Colon Carcinoma Metastatic in the Lung (tissue), 2 donors: ENCODE data around the gene IPCEF1.

- PRO-cap, 2 experiments: no peak in any of the 2 experiments
Measured at GRCh38 chr6:150809021-150809534, 56.4 kb upstream of the MTHFD1L start.

DNA sequence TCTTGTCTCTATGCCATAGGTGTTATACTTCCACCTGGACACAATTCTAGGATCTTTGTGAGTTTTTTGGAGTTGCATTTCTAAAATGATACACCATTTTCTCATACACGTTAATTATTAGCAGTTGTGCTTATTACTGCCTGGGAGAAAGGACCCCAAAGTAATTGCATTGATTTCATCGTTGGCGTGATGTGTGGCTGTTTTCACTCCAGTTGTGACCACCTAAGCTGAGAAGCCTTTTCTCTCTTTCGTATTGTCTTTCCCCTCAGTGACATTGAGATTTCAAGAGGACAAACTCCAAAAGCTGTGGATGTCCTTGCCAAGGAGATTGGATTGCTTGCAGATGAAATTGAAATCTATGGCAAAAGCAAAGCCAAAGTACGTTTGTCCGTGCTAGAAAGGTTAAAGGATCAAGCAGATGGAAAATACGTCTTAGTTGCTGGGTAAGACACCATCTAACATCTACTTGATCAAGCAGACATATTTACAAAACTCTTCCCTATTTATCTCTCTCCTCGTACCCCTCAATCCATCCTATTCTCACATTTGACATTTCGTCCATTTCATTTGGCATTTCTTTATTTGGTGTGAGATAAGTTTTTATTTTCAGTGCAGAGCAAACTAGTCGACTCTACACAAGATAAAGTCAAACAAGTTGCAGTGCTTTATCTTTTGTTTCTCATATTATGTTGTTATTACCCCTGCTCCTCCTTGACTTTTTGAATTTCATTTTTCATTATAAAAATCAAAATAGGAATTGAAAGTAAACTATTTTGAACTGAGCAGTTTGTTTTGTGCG lies 60.5 kb downstream of the MTHFD1L start:
- PRO-cap, 2 experiments: no peak in any of the 2 experiments

- PRO-cap, 2 experiments: no peak in any of the 2 experiments
Measured at GRCh38 chr6:151004403-151004910, 139.0 kb downstream of the MTHFD1L start.

DNA sequence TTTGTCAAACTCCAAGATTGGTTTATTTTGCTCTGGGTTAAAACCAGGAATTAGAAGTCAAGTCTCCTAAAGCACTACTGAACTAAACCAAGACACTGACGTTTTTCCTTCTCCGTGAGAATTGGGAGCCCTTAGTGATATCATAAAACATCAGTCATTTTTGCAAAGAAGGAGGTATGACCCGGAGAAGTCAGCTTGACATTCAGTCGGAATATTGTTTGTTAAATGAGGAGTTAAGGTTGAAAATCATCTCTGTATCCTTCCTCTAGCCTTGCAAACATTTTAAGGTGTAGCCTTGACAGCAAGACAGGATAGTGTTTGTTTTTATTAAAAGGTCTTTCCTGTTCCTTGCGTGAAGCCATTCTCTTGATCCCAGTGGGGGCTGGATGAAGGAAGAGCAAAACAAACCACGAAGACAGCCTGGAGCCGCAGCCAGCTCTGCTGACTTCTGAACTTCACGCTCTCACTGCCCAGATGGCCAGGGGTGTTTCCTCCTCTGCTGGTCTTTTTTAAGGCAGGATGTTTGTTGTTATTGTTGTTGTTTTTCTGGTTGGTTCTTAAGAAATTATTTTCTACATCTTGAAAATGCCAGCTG lies 156.3 kb downstream of the MTHFD1L start:
- PRO-cap, 2 experiments: no peak in any of the 2 experiments

GRCh38 chr6:151024887-151025478 lies 159.5 kb downstream of the MTHFD1L start:
- PRO-cap, 2 experiments: no peak in any of the 2 experiments

GRCh38 chr6:151036807-151037417 lies 171.4 kb downstream of the MTHFD1L start:
- PRO-cap, 2 experiments: no peak in any of the 2 experiments

DNA sequence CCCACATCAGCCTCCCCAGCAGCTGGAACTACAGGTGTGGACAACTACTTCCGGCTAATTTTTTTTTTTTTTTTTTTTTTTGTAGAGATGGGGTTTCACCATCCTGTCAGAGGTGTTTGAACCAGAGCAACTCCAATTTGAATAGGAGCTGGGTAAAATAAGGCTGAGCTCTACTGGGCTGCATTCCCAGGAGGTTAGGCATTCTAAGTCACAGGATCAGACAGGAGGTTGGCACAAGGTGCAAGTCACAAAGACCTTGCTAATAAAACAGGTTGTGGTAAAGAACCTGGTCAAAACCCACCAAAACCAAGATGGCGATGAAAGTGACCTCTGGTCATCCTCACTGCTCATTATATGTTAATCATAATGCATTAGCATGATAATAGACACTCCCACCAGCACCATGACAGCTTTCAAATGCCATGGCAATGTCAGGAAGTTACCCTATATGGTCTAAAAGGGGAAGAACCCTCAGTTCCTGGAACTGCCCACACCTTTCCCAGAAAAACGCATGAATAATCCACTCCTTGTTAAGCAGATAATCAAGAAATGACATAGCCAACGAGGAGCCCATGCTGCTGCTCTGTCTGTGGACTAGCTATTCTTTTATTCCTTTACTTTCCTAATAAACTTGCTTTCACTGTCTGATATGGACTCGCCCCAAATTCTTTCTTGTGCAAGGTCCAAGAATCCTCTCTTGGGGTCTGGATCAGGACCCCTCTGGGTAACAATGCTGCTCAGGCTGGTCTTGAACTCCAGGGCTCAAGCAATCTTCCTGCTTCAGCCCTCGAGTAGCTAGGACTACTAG lies 10.6 kb upstream of the AKAP12 start:
- PRO-cap, 2 experiments: no peak in any of the 2 experiments

- PRO-cap, 2 experiments: no peak in any of the 2 experiments
Measured at GRCh38 chr6:151324133-151324637, 67.2 kb downstream of the ZBTB2 start.

DNA sequence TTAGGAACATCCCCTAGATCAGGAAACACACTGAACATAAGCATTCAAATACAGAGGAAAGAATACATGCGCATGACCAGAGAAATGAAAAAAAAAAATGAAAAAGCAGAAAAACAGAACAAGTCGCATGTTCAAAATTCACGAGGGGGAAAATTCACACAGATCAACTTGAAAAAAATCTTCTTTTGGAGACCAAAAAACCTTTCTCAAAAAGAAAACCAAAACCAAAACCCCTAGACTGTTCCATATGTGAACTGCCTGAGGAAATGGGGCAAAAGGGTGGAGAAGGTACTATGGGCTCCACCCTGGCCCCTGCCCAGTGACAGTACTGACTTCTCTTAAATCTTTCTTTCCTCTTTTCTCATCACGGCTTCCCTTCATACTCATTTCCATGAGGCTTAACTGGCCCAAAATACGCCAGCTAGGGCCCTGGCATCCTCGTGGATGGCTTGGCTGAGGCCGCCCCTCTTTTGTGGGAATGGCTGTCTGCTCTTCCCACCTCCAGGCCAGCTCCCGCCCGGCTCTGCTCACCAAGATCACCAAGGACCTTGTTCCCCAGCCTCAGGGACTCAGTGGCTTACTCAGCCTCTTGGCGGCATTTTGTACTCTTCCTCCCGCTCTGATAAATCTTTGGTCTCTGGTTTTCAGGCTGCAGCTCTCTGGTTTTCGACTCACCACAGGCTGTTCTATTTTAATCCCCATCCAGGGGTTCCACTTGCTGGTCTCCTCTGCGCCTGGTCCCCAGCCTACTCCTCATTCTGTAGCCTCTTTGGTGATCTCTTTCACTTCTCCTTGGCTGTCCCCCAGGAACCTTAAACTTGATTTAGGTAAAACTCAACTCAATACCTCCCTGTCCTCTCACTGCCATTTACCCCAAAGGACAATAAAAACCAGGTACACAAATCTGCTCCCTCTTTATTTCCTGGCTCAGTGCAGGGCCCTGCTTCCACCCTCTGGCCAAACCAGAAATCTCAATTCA lies 11.0 kb downstream of the ZBTB2 start:
- PRO-cap, 2 experiments: no peak in any of the 2 experiments

DNA sequence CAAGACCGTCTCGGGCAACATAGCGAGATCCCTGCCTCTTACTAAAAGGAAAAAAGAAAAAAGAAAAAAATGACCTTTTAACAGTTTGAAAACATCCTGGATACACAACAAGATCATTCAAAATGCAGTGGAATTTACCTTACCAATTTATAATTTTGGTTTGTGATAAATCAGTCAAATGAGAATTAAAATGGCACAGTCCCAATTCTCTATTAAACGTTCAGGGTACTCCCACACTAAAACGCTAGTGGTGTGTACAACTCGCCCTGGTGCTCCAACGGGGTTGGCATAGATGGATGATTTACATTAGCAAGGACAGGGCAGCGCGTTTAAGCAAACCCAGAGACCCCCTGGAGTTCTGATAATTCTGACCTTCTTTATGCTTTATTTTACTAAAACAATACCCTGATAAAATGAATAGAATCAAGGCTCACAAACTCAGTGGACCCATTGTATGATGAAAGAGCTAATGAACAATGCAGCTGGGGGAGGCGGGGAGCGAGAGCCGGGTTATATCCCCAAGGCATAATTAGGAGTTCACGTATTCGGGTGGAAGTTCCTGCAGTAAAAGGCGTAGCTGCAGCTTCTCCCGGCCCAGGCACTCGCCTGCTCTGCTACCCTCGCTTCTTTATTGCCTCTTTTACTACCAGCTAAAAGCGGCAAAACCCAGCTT lies 2.0 kb downstream of the ZBTB2 start:
- PRO-cap, 2 experiments: peak in 2 of 2 experiments; most common plus-strand start position 542 of the sequence (in 2)

DNA sequence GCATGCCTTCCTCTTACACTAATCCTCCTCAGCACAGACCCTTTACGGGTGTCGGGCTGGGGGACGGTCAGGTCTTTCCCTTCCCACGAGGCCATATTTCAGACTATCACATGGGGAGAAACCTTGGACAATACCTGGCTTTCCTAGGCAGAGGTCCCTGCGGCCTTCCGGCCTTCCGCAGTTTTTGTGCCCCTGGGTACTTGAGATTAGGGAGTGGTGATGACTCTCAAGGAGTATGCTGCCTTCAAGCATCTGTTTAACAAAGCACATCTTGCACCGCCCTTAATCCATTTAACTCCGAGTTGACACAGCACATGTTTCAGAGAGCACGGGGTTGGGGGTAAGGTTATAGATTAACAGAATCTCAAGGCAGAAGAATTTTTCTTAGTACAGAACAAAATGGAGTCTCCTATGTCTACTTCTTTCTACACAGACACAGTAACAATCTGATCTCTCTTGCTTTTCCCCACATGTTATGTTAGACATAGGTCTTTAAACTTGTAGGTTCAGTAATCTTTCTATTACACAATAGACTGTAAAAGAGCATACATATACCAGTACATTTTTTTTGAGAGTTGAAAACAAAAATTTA lies 3.5 kb downstream of the ARMT1 start:
- PRO-cap, 2 experiments: no peak in any of the 2 experiments

DNA sequence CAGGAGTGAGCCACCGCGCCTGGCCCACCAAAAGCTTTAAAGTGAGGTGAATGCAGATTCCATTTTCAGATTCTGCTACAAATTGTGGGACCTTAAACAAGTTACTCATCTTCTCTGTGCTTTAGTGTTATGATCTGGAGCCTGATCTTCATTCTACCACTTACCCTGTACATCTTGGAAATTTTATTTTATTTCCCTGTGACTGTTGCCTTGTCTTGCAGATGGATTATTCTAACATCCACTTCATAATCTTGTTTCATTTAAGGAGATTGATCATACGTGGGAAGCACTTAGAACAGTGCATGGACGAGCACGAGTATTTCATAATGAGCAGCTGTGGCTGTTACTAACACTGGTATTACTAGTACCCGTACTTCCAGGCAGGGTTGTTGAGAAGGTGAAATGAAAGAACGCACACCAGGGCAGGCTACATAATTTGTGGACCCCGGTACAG lies 667 bp upstream of the CCDC170 start:
- PRO-cap, 2 experiments: no peak in any of the 2 experiments

DNA sequence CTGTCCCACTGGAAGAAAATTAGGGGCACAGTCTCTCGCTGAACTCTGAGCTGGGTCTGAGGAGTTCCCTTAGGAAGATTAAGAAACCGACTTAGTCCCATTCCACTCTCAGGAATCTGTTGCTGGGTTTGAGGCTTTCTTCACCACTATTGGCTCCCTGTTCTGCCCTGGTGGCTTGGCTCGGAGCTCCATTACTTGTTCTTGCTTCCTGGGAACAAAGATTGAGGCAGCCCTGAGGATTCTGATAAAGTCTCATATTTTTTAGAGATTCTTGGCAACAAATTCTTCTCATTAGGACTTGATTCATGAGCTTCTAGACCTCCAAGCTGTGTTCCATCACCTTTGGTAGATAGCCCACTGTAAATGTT lies 115.8 kb downstream of the CCDC170 start:
- PRO-cap, 2 experiments: no peak in any of the 2 experiments

DNA sequence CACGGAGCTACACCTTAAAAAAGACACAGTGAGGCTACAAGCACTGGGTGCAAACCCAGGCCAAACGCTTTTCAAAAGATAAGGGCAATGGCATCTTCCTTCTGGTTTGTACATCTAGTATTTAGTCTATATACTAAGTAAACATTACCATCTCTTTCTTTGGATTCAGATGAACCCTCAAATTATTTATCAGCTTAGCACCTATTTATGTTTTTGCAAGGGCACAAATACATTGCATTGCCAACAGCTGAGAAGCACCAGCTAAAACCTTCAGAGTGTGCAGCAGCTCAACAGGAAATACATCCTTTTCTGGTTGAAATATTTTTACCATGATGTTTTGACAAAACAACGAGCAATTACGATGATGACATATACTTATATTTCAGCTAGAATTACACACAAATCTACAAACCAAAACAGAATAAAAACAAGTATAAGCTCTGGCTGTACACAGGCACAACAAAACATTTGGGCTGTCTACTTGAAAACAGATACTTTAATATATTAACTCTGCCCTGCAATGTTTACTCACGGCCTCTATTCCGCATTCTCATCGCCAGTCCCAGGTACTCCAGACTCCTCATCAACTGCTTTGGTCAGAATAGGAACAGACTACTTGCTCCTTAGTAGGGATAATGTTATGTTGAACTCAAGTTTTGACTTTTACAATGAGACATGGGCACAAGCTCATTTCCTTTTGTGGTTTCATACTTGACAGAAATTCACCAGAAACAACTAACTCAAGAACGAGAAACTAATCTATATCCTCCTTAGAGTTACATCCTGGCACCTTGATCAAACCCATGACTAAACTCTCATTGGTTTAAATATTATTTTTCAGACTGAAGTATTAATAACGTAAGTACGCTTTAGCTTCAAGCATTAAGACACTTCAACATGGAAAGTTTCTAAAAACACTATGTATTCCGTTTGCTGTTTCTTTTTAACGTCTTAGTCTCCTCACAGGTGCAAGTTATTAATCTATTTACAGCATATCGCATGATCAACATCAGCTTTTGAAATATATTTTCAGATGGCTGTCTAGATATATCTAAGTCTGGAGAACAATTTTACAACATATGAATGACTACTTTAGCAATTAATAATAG lies 377.6 kb downstream of the ESR1 start:
- PRO-cap, 2 experiments: peak in 1 of 2 experiments; most common plus-strand start position 771 of the sequence (in 1); most common minus-strand start position 270 of the sequence (in 1)

- PRO-cap, 2 experiments: no peak in any of the 2 experiments
Measured at GRCh38 chr6:152325212-152325411, 312.1 kb downstream of the SYNE1 start.

DNA sequence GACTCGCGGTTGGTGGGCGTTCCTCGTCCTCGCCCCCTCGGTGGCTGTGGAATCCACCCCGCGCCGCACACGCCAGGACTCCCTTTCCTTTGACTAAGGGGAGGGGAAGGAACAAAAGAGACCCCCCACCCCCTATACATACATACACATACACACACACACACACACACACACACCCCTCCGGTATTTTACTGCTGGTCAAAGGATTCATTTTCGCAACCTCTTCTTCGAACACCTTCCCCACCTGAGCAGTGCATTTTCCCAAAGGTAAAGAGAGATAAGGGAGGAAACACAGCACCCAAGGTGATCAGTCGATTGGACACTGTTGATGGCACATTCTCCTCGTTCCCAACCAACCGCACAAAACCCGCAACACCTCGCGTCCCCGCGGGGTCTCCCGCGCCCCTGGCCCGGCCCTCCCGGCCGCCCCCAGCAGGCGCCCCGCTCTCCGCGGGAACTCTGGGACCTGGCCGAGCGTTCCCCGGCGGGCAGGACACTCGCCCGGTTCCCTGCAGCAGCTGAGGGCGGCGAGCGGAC lies 680 bp downstream of the RGS17 start:
- PRO-cap, 2 experiments: no peak in any of the 2 experiments

DNA sequence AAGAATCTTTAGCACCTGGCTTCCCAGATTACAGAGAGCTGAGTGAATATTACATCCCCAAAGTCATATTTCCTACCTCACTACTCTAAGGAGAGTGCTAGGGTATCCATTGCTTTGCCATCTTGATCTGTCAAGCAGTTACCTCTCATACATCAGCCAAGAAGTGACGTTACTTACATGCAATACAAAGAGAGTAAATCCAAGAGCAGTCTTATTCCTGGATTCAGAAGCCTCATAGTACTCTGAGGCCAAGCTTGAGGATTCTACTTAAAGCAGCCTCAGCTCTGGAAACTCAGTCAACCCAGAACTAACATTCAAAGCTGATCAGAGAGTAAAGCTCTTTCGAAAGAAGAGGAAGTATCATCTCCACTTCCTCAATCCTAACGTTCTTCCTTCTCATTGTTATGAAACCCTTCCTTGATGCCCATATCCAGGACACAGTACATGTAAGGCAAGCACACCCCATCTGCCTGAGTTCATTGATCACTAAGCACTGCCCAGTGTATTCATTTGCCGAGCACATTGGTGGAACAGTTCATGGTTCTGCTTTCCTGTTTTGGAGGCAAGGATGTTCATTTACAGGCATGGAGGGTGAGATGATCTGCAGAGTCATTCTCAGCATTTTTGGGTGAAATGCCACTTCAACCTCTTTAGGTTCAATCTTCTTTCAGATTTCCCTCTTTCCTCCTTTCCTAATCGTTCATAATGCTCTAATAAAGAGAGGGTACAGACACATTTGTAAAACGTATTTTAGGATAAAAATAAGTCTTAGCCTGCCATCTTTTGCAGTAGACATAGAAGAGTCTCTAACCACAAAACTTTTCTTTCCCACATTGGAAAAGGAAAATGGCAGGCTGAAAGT lies at the start of gene IPCEF1:
Gene IPCEF1, minus strand, starts transcription at position 309 of the 862 bp plus-strand sequence.
- PRO-cap, 2 experiments: no peak in any of the 2 experiments

DNA sequence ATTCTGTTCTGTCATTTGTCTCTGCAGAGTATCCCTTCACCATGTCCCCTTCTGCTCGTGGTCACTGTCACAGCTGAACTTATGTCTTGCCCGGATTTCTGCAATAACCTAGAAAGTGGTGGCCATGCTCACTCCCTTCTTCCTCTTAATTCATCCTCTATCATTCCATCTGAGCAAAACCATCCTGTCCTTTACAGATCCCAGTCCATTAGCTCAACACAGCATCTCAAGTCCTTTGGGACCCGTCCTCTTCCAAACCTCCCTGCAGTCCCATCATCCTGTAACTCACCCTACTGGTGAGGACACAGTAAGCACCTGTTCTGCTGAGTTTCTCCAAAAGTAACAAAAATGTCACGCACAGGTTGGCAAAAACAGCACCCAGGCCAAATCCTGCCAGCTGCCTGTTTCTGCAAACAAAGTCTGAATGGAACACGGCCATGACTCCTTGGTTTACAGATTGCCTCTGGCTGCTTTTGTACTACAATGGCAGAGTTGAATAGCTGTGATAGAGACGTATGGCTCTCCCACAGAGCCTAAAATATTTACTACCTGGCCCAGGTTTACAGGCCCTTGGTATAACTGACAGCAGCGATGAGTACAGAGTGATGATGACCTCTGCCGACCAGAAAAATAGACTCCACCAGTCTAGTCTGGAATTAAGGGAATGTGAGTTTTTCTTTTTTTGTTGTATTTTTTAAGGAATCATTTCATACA lies 52.7 kb downstream of the CNKSR3 start:
- PRO-cap, 2 experiments: no peak in any of the 2 experiments

DNA sequence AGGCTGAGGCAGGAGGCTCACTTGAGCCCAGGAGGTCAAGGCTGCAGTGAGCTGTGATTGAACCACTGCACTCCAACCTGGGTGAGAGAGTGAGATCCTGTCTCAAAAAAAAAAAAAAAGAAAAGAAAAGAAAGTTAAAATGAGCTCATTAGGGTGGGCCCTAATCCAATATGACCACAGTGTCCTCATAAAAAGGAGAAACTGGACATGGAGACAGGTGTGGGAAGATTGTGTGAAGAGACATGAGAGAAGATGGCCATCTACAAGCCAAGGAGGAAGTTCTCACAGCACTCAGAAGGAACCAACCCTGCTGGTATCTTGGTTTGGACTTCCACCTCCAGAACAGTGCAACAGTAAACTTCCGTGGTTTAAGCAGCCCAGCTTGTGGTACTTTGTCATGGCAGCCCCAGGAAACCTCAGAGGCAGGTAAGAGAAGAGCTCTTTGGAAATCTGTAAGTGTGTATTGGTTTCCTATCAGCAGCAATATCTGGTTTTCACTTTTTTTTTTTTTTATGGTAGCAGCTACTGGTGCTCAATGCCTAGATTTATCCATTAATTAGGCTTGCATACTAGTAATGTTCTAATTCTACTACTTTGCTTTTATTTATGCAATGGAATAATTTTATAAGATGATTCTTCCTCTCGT lies 16.5 kb upstream of the CNKSR3 start:
- PRO-cap, 2 experiments: no peak in any of the 2 experiments

DNA sequence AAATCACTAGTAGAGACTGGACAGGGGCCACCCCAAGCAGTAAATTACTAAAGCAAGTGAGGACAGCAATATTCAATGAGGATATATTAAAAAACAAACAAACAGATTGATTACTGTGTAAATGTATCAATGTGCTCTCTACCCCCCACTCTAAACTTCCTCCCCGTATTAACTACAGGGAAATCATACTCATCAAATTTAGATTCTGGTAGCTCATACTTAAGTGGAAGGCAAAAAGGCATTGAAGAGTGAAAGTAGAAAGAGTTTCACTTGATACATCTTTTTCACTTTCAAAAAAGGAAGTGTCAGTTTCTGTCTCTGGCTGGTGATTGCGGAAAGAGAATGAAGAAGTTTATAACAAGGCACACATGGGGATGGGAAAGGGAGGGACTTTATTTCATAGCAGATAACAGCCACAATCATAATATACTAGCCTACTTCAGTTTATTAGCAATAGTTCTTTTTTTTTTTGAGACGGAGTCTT lies 49.1 kb upstream of the SCAF8 start:
- PRO-cap, 2 experiments: no peak in any of the 2 experiments